ENCODE measurements around a stretch of chr15.

DNA sequence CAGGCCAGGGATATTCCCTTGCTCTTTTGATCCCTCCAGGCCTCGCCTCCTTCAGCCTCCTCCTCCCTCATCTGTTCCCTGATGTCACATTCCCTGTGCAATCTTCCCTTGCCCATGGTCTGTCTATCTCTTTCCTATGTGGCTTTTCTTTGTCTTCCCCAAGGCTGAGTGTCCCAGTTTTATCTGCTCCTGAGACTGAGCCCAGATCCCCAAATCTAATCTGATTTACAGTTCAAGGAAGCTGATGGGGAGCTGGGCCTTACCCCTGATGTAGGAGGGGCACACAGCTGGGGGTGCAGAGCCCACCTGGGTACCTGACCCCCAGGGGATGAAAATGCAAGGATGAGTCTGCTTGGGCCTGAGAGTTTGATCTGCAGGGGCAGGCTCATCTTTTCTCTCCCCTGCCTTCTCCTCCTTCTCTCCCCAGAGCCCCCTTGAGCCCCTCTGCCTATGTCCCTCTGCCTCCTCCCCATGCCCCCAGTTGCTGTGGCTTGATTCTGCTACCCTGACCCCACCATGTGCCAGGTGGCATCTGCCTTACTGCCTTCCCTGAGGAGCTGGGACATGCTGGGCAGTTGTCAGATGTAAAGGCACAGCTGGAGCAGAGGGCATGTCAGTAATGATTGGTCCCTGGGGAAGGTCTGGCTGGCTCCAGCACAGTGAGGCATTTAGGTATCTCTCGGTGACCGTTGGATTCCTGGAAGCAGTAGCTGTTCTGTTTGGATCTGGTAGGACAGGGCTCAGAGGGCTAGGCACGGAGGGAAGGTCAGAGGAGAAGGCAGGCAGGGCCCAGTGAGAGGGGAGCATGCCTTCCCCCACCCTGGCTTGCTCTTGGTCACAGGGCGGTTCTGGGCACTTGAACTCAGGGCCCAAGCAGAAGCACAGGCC is 3.6 kb upstream of the PPCDC start:
- PRO-cap = no peak

- PRO-cap = no peak
These were observed 21.2 kb upstream of the C15orf39 start for GRCh38 chr15:75180481-75180906.

- PRO-cap = no peak
These were observed 3.1 kb upstream of the C15orf39 start for GRCh38 chr15:75198503-75199054.

- PRO-cap = no peak
These were observed 11.2 kb downstream of the C15orf39 start for GRCh38 chr15:75212659-75213563.

DNA sequence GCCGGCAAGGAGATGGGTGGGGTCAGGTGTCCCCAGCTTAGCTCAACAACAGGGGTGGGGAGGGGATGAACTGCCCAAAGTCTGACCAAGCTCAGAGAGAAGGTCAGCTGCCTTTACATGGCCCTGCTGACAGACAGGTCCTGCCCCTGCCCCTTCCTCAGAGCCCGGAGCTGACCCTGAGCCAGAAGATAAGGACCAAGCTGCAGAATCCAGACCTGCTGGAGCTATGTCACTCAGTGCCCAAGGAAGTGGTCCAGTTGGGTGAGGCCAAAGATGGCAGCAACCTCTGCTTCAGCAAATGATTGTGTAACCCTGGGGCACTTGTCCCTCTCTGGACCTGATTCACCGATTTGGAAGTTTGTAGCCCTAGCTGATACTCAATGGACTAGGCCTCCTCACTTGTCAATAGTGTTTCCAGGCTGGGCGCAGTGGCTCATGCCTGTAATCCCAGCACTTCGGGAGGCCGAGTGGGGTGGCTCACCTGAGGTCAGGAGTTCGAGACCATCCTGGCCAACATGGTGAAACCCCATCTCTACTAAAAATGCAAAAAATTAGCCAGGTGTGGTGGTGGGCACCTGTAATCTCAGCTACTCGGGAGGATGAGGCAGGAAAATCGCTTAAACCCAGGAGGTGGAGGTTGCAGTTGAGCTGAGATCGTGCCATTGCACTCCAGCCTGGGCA is 5.7 kb downstream of the NEIL1 start:
- PRO-cap = no peak

DNA sequence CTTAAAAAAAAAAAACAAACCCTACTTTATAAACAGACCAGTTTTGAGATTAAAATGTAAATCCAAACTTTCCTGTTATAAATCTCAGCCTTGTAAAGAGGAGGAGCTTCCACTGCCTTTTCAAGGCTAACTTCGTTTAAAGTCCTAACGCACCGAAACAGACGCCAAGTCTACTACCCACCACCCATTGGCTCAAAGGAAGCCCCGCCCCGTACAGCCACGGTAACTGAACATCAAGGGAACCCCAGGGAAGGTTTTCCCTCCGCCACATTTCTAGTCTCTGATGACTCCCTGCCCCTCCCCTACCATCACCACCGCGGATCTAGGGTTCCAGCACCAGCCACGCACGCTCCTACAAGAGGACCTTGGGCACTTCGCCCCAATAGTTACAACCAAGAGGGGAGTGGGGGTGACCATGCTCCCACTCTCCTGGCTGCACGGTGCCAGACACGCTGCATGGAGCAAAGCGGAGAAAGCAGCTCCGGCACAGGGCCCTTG is 1.3 kb downstream of the SIN3A start:
- PRO-cap = no peak

DNA sequence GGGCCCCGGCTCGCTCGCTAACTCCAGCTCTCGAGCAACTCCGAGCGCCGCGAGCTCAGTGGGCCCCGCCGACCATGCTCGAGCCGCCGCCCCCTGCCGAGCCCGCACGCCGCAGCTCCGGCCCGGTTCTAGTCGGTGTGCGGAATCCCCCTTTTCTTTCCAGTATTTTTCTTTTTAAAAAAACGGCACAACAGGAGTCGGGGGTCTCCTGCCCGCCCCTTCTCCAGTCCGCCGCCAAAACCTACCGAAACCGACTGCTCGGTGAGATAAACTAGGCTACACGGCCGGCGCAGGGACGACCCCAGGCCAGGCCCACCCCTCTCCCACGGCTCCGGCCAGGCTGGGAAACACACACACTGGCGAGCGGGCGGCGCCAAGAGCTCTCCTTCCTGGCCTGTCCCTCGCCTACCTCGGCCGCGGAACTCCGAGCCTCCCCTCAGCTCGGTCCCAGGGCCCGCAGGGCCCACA is 3.8 kb upstream of the SIN3A start:
- PRO-cap = no peak

DNA sequence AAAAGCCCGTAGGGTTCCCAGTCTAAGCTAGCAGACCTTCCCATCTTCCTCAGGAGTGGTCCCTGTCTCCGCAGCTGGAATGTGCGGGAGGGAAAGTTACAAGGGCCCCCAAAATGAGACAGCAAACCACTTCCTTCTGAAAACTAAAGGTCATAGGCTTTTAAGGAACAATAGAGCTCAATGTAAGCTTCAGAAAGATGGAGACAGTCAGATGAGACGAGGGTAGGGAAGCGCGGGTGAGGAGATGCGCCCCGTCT is 1.3 kb downstream of the PTPN9 start:
- PRO-cap = unidirectional peak, plus-strand start at position 192 of the sequence

- PRO-cap = no peak
These were observed 4.8 kb downstream of the SNUPN start for GRCh38 chr15:75620675-75621108.

GRCh38 chr15:75646691-75647620 is 756 bp upstream of the SNX33 start:
- PRO-cap = bidirectional peak, plus-strand start at chr15:75647459, minus-strand start at chr15:75647279

DNA sequence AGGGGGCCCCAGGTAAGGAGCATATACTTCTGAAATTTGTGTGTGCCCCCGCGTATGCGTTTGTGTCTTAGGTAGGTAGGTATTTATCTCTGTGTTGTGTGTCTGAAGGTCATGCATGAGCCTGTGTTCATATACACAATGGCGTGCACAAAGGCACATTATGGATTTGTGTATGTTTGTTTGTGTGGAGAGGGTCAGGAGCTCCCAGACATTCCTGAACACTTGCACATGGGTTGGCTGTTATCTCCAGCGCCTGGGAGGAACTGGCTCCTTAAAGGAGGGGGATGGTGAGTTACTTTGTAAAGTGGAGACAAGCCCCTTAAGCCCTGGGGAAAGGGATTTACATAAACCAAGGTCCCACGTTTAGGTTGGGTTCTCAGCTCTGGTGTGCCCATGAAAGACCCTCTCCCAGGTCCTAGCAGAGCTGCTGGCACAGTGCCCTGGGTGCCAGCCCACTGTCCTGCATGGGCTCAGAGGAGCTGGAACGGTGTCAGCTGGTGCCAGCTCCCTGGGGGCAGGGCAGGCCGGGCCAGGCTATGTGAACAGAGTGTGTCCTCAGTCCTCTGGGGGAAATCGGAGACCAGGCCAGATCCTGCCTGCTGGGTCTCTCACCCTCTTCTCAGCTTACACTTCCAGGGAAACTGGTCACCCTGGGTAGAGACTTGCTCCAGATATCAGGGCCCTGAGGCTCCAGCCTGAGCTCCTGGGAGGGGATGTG is 25.0 kb downstream of the SNX33 start:
- PRO-cap = no peak

GRCh38 chr15:75696130-75696752 is 16.4 kb downstream of the CSPG4 start:
- PRO-cap = no peak

- PRO-cap = no peak
These were observed 16.5 kb downstream of the UBE2Q2 start for GRCh38 chr15:75859724-75860078.

GRCh38 chr15:75901831-75902542 is 1.7 kb upstream of the FBXO22 start:
- PRO-cap = no peak

GRCh38 chr15:75943021-75944300 is 39.8 kb downstream of the FBXO22 start:
- PRO-cap = no peak

DNA sequence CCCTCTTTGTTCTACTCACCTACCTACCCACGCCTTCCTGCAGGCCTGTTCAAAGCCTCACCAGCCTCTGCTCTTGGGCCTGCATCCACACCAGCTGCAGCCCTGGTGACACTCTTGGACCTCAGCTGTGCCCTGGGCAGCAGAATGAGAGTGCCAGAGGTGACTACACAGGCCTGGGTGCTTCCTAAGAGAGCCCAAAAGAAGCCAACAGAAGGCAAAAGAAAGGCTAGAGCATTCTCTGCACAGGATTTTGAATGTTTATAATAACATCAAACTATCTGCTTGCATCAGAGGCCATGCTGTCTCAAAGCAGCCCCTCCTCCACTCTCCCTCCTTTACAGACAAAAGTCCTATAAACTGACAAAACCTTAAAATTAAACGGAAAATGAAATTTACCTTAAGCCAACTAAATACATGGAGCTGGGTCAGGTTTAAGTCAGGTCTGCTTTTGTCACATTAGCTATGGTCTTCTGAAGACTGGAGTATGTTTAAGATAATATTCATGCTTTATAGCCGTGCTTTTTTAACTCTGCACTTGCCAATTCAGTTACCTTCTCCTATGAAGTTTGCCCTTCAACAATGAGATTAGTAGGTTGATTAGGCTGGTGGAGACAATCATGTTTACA is 95.6 kb downstream of the ETFA start:
- PRO-cap = no peak

DNA sequence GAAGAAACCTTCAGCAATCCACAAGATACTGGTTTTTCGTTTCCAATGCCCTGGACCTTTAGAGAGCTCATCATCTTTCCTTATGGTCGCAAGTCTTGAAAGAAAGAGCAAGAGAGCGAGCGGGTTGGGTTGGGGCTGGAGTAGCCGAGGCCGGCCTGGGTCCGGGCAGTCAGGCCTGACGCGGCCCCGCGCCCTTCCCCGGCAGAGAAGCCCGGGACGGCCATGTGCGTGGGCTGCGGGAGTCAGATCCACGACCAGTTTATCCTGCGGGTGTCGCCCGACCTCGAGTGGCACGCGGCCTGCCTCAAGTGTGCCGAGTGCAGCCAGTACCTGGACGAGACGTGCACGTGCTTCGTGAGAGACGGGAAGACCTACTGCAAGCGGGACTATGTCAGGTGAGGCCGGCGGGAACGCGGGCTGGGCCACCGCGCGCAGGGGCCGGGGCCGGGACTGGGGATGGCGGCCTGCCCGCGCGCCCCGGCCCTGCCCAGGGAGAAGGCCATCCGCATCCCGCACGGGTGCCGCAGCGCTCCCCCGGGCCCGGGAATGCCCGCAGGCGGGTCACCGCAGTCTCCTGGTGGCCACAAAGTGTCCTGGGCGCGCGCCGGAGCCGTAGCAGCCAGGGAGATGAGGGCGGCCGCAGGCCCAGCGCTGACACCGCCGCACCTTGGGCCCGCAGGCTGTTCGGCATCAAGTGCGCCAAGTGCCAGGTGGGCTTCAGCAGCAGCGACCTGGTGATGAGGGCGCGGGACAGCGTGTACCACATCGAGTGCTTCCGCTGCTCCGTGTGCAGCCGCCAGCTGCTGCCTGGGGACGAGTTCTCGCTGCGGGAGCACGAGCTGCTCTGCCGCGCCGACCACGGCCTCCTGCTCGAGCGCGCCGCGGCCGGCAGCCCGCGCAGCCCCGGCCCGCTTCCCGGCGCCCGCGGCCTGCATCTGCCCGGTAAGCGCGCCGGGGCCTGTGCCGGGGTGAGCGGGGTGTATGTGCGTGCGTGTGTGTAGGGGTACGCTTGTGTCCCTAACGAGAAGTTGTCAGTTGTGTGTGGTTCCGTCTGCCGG is 1.3 kb downstream of the ISL2 start:
- PRO-cap = no peak

- PRO-cap = no peak
These were observed 1.8 kb downstream of the PSTPIP1 start for GRCh38 chr15:76996391-76997542.

GRCh38 chr15:77027957-77028710 is 33.2 kb downstream of the PSTPIP1 start:
- PRO-cap = no peak

DNA sequence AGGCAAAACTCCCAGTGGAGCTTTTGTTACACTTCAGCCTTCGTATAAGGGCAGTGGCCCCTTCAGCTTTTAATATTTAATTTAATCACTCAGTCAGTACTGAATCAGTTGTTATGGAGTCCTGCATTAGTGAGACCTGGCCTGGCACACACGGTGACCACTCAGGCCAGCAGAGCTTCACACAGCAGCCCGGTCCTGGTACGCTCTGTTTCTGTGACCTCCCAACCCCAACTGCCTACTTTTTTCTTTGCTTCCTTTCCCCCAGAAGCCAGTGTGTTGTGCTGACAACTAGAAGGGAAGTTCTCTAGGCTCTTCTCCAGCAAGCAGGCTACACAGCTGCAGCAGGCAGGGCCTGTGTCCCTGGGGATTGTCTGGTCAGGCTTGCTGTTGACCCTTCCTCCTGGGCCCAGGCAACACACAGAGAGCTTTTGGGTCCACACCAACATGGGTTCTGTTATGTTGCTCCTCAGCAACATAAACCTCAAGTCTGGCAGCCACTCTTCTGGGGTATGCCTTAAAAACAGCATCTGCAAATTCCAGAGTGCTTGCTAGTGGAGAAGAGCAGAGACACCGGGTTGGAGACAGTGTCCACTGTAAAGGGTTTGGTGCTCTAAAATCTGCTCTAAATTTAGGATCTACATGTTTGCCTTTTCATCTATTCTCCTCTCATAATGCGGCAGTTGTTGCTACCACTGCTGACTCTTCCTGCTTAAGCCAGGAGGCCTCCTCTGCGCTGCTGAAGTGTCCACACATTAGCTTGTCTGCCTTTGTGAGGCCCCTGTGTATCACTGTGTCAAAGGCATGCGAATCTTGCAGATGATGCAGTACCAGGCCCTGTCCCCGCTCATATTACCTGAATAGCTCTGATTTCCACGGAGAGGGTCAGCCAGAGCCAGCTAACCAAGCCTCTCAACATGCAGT is 36.3 kb upstream of the TSPAN3 start:
- PRO-cap = no peak

Measured in osteocyte (in vitro differentiated cells).